ENCODE measurements around a stretch of chr3.

GRCh38 chr3:69249807-69250492, 127.6 kb upstream of the LMOD3 start:
- PRO-cap, result unidirectional peak, minus-strand start at chr3:69250163

DNA sequence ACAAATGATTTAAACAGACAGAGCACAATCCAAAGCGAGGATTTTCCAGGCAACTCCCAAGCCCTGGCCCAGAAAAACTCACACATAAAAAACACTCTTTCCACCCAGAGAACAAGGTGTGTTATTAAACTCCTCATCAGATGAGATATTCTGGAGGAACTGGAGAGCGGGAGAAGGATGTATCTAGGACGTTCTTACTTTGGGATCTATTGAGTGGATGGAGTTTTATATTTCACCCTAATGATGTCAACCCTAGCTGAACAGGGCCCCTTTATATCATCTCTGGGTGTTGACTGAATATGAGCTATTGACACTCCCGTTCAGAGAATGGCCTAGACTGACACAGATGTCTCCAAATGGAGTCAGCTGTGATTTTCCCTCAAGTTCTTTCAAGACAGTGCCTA, 63.9 kb downstream of the FRMD4B start:
- PRO-cap, result no peak

DNA sequence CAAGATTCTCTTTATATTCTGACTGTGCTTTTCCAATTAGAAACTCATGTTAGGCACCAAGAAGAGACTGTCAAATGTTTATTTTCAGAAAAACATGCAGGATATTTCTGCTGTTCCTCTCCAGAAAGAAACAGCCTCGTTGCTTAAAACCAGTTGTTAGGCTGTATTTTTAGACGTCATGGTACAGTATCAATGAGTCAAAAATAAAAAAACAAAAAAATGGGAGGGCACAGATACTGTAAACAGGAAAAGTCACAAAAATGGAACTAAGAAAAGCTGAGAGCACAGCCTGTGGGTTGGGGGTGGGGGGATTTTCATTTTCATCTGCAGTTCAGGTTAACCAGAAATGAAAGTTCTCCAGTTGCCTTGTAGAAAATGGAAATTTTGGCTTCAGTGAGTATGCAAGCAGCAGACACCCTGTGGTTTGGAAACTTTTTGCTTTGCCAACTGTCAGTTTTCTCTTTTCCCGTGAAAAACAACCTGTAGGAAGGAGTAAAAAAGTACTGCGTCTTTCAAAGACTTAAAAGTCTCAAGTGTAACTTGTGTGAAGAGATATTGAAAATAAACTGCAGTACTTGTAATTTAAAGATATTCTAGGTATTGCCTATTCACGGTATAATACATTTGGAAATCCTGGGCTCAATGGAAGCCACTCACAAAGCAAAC, 59.0 kb downstream of the FRMD4B start:
- PRO-cap, result no peak

GRCh38 chr3:69409602-69410366, 23.9 kb upstream of the FRMD4B start:
- PRO-cap, result no peak

- PRO-cap, result no peak
Measured at GRCh38 chr3:69444881-69445531, 59.1 kb upstream of the FRMD4B start.

- PRO-cap, result no peak
Measured at GRCh38 chr3:69746540-69747118, 7.4 kb downstream of the MITF start.

- PRO-cap, result no peak
Measured at GRCh38 chr3:69757158-69757784, 18.0 kb downstream of the MITF start.

DNA sequence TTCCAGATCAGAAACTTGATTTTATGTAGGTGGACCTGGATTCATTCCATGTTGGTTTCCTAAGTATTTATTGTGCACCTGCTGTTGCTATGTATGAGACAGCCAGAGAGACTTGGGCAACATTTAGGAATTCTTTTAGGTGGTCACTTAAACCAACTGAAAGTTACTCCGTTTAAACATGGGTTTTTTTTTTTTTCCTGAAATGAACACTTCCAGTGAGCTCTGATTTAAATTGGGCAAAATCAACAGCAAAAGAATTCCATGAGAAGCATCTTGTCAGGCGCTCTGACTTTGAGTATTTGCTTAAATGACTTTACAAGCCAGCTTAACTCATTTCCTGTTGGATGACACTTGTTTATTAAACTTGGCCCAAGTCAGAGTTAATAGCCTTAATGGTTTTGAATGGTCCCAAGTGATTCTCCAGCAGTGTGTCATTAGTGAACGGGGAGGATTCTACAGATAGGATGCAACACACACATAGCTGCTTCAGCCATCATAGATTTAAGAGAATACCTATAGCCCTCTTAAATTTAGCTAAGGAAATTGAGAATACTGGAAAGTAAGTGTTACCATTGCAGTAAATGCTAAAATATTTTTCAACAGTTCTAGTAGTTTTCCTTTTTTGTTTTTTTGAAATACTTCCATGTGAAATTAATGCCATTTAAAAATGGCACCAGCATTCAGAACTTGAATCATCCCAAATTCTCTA, 32.0 kb downstream of the MITF start:
- PRO-cap, result no peak

DNA sequence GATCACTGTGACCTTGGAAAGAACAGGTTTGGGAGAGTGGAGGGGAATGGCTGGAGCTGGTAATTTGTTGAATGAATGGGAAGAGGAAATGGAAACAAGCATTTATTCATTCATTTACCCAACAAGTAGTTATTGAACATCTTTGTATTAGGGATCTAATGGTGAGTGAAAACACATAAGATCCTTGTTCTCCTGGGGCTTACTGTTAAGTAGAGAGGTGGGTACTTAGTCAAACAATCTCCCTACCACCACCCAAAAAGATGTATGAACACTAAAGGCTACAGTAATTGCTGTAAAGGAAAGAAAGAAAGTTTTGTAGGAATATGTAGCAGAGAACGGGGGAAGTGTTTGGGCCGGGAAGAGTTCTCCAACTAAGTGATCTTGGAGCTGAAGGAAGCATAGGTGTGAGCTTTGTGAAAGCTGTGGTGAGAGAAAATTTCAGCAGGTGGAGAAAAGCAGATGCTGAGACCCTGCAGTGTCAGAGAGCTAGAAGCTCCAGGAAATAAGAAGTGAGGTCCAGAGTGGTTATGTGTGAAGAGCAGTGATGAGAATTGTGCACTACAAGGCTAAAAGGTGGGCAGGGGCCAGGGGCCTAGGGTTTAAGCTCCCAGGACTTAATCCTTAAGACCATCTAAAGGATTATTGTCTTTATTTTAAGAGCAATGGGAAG, 159.6 kb downstream of the MITF start:
- PRO-cap, result no peak

- PRO-cap, result no peak
Measured at GRCh38 chr3:70957930-70959088, 625.2 kb downstream of the FOXP1 start.

DNA sequence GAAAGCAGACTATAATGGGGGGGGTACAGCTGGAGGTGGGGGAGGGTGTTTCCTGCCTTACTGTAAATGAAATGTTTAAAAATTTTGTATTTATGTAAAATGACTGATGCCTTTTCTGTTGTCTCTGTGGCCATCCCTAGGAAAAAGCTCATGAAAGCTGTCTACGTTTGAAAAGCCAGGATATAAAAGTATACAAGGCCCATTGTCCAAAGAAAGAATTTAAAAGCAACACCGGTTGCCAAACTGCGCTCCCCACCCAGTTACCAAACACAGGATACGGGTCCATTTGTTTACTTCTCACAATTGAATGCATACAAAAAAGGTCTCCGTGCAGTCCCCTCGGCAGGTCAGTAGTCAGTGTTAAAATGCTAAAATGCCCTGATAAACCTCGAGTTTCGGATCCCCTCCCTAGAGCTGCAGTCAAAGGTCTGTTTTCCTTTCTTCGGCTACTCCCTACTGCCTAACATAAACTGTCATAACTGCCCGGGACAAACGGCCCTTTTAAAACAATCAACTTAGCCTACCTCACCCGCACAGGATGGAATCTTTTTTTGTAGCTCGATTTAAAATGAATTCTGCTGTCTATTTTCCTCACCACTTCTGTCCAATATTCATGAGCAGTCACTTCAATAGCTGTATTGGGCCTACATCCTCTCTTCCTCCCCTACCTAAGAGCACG, 534.6 kb downstream of the FOXP1 start:
- PRO-cap, result unidirectional peak, minus-strand start at position 356 of the sequence

- PRO-cap, result no peak
Measured at GRCh38 chr3:71063318-71063859, 520.1 kb downstream of the FOXP1 start.

GRCh38 chr3:71100015-71100632, 483.4 kb downstream of the FOXP1 start:
- PRO-cap, result no peak

DNA sequence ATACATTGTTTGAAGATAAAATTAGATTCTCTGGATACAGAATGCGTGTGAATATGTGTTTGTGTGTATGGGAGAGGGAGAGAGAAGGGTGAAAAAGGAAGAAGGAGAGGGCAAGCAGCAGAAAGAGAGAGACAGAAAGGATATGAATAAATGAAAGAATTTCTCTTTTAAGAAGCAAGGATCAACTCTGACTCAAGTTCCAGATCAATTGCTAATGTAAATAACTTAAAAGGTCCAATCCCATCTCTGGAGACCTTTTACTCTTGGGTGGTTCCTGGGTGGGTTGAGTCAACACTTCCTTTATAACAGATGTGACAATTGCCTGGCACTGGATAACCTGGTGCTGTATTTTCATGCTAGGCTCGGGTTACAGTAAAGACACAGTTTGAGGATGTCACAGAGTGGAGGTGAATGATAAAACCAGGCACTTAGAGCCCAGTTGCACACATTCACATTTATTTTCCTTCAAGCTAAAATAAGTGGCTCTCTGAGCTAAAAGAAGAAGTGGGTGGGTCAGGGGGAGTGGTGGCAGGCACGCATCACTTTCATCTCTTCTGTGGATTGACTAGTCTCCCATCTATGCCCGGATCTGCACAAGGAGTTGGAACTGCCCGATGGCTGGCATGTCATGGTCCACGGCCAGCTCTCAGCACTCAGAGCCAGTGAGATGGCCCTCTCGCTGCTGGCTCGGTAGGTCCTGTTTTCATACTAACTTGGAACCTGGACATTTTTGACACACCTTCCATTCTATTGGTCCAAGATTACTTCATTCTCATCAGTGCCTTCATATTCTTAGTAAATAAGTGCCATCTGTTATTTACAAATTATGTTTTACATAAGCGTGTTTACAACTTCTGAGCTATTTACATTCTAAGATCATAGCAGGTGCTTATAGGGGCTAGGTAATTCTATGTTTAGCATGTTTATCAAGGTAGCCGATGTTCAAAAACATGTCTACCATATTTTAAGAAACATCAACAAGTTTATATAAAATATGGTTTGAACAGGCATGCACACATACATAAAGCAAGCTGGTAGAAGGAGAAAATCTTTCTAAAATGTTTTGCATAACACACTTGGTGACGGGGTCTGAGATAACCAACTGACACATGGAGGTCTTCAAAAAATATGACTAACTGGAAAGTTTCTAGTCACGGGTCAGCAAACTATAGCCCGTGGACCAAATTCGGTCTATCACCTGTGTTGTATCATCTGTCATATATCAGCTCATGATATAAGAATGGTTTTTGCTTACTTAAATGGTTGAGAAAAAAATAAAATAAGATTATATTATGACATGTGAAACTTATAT, 465.6 kb downstream of the FOXP1 start:
- PRO-cap, result no peak

DNA sequence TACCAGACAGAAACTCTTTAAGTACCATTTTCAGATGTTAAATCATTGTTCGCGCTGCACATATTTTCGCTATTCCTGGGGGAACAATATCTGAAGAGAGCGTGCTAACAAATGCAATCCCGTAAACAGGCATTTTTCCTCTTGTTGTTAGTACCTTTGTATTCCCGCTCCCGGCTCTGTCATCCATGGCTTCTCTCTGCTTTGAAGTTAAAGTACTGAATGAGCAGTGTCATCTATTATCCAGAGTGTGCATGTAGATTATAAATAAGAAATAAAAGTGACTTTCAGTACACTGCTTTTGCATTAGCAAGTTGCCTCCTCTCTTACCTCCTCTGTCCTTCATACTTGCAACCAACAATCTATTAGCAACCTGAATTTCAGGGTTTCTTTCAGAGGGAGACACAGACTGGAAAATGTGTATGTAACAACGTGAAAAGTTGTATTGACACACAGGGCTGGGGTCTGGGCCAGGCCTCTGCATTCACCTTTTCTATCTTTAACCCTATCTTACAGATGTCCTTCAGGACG, 412.1 kb downstream of the FOXP1 start:
- PRO-cap, result no peak

DNA sequence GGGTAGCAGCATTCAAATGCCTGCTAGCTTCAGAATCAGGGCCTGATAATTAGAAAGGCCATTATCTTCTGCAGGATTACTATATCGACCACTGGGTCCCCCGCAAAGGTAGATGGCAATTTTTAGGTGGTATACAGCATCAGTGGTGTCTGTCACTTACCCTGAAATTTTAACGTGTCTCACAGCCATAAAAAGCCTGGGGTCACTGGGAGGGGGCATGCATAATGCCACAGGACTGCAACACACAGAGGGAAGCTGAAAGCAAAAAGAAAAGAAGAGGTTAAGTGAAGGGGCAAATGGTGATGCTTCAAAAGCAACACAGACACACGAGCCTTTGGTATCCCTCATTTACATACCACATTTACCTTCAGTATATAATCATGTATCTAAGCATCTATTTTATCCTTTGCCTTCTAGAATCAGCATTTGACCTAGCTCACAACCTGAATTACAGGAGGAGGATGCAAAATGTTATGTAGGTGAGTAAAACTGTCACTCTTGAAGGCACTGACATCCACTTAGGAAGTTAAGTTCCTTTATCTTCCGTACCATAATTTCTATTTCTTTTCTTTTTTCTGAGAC, 224.4 kb downstream of the FOXP1 start:
- PRO-cap, result no peak

DNA sequence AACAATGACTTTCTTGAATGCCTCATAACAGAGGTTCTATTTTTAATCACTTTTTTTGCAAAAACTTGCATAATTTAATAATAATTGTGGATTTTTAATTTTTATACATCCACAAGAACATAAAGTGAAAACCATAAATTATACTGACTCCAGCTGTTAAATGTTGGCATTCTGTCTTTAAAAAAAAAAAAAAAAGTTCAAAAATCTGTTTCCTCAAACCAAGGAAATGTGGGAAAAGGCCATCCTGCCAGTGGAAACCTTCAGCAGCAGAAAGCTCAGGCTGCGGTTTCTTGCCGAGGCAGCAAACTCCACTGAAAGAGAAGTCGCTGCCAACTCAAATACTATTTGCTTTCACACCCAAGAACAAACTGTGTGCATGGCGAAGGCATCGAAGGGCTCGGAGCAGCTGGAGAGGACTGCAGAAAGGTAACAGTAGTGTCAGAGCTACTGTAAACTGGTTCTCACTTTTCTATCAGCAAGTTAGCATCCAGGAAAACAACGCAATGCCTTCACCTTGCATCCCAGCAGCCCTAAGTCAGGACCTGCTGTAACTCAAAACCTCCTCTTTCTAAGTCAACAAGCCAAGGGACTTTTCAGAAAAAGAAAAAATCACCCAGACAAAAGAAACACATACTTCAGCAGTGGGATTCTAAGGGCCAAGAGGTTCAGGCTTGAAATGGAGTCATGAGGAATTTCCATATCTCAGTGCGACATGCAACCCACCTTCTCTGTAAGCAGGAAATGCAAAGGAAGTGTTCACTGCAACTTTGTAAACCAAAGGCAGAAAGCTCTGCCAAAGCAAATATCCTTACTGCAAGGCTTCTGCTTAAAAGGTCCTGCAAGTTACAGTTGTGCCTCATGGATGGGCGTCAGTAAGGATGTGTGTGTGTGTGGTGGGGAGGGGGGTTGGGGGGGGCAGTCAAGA, 193.6 kb downstream of the FOXP1 start:
- PRO-cap, result no peak

GRCh38 chr3:71421498-71421767, 162.1 kb downstream of the FOXP1 start:
- PRO-cap, result no peak

DNA sequence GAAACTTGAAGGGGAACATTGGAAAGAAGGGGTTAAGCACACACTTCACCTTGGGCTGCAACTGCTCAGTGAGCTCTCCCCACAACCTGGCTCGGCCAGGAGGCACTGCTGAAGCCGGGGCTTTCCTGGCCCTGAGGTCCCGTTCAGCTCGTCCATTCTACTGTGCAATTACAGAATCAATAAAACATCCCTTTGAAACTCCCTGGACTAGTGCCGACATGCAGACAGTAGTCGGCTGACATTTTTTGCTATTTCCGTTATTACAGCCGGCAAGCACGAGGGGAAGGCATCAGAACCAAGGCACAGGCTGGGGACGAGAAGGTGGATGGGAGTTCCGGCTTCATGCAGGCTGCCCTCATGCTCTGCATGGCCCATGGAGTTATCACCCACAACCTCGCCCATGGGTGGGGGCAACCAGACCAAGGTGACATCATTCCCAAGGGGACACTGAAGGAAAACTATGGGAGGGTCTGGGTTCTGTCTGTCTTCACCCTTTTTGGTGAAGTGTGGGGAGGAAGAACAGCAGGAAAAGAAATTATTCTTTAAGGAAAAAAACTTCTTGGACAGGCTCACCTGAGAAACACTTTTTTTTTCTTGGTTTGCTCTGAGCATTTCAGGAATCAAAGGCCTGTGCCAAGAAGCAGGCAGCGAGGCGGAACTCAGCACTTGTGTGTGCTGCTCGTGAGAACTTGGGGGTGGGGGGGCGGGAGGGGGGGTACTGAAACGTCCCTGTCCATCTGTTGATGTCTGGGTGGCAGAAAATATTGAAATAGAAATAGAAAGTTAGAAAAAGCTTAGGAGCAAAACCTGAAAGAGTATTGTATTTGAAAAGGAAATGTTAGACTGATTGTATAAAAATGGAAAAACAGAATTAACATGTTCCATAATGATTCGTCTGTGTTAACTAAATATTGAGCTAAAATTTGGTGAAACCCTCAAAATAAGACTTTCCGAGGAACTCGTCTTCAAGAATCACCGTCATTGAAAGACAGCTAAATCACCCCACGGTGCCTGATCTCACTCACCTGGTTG, 154.4 kb downstream of the FOXP1 start:
- PRO-cap, result bidirectional peak, plus-strand start at position 258 of the sequence, minus-strand start at position 170 of the sequence

- PRO-cap, result no peak
Measured at GRCh38 chr3:71456779-71457461, 126.6 kb downstream of the FOXP1 start.